AG04450 (cell line): ENCODE results near the genes ZSCAN1 and ZSCAN18.

- CAGE, long polyA plus RNA, result no peak
- RRBS, result 2% methylated on average over 6 of the region's 47 CpGs
Observed at GRCh38 chr19:58003001-58003769, 565 bp upstream of the ZNF606 start.

DNA sequence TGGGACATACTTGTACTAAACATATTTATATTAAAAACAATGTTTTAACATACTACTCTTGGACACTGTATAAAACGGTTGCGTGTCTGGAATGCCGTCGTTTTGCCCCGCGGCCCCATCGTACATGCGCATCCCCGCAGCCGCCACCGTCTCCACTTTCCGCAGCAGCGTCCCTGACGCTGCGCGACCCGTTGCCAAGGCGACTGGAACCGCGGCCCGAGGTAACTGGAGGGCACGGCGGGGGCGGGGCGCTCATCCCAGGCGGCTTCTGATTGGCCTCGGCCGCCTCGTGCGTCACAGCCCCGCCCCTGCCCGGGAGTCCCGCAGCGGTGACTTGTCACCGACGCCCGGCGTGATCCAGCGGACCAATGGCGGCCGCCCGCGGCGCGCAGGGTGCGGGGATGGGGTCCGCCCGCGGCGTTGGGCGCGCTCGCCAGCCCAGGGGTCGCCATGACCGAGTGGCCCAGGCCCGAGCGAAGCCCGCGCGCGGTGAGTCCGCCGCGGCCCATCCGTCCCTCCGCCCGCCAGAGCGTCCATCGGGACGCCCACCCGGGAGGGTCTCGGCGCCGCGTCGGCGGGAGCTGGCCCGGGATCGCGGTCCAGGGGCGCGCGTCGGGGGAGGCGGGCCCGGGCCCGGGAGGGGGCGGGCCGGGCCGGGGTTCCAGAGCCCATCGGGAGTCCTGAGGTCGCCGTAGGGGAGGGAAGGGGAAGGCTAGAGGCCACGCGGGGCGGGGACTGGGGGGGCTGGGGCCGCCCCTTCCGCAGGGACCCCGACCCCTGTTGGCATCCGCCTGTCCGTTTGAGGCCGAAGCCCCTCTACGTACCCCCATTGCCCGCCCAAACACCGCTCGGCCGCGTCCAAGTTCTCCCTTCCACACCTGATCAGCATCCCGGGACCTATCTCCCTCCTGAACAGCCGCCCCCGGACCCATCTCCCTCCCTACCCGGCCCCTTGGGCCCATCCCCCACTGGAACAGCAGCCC, at the start of gene ZSCAN1:
TSS of gene ZSCAN1 (plus strand) at position 353 of the 983 bp plus-strand sequence.
- CAGE, long polyA plus RNA, result no peak
- RRBS, result 5% methylated on average over 16 of the region's 112 CpGs

- CAGE, long polyA plus RNA, result no peak
- RRBS, result no CpG with 5 or more reads among the region's 13 CpGs
Observed at GRCh38 chr19:58060452-58060862, 1.4 kb downstream of the ZNF135 start.

DNA sequence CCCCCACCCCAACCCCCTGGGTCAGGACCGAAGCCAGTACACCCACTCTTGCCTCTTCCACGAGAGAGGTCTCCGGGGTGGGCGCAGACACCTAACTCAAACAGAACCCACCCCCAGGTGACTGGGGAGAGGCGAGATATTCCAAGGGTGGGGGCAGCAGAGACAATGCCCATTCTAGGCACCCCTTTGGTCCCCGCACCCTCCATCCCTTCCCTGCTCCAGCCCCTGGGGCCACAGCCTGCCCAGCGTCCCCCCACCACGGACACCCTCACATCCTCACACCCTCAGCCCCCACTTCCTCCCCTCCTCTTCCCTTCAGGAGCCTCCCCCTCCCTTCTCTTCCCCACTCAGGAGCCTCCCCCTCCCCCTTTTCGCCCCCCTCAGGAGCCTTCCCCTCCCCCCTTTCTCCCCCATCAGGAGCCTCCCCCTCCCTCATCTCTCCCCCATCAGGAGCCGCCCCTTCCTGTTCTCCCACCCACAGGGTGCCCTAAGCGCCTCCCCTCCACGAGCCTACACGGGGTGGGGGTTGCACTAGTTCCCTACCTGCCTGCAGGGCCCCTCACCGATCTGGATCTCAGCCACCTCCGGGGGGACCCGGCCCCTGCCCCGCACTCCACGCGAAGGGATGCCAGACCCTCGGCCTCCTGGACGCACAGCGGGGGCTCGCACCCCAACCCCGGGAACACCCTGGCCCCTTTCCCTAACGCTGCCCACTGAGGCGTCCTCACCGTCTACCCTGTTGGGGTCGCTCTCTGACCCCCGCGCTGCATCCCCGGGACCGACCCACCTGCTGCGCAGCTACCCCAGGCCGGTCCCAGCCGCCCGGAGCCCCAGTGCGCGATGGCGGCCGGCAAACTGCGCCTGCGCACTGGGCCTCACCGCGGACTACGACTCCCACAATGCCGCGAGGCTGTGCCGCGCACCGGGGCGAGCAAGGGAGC, at the start of gene ZSCAN18:
TSS of gene ZSCAN18 (minus strand) at position 845 of the 941 bp plus-strand sequence.
- CAGE, long polyA plus RNA, result start-site peak on the minus strand centred at position 845 of the sequence, 51 bp wide, 526 and 240 reads in 2 replicates
- RRBS, result 5% methylated on average over 26 of the region's 51 CpGs

DNA sequence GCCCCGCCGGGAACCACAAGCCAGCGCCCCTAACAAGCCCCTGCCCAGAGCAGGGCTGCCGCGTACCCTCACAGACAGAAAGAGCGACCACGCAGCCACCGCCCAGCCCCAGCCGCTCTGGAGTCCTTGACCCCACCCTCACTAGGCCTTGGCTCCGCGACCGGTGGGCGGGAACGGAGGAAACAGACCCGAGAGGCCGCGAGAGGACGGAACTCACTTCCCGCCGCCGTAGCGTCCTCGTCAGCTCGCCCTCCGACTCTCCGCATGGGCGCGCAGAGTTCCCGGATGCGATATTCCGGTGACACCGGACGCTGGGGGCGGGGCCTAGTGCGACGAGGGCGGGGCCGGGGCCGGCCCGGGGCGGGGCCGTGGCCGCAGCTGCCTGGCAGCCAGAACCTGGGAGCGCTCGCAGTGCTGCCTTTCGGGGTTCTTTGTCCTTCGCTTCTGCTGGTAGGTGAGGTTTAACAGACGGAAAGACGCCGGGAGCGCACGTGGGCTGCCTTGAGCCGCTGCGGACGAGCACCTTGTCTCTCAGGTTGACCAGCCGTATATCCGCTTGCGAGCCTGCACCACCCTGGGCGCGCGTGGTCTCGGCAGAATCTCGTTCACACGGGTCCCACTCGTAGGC, 20.2 kb upstream of the ZSCAN18 start:
- CAGE, long polyA plus RNA, result no peak
- RRBS, result 4% methylated on average over 18 of the region's 65 CpGs

DNA sequence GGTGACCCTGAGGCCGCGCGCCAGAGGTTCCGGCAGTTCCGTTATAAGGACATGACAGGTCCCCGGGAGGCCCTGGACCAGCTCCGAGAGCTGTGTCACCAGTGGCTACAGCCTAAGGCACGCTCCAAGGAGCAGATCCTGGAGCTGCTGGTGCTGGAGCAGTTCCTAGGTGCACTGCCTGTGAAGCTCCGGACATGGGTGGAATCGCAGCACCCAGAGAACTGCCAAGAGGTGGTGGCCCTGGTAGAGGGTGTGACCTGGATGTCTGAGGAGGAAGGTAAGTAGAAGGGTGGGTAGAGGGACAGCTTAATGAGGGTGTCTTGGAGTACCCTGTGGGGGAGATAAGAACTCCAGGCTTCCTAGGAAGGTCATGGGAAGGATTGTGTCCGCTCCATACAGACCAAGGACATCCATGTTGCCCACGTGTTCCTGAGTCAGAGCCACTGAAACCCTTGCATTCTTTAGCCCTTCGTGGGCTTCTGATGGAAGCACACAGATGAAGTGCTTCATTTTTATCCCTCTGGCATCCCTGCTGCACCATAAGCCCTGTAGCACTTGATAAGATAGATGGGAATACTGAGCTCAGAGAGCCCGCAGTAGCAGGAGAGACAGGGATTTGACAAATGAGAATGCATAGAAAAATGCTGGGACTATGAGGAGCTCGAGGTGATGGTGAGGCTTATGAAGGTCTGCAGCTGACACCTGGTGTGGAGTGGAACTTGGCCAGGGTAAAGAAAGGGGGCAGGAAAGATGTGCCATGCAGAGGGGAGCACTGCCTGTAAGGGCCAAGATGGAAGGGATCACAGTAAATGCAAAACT, 21.6 kb upstream of the ZNF544 start:
- CAGE, long polyA plus RNA, result no peak
- RRBS, result no CpG with 5 or more reads among the region's 15 CpGs

DNA sequence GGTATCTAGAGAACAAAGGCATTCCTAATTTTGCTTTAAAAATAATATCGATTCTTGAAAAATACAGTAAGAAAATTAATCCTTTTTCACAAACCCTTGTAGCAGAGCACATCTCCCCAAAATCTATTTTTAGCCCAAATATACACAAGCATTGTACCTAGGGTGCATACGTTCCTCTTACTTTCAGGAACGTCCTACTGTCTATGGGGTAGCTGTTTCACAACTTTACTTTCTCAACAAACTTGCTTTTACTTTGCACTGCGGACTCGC, 702 bp upstream of the ZNF8 start:
- CAGE, long polyA plus RNA, result no peak
- RRBS, result no CpG with 5 or more reads among the region's 5 CpGs

DNA sequence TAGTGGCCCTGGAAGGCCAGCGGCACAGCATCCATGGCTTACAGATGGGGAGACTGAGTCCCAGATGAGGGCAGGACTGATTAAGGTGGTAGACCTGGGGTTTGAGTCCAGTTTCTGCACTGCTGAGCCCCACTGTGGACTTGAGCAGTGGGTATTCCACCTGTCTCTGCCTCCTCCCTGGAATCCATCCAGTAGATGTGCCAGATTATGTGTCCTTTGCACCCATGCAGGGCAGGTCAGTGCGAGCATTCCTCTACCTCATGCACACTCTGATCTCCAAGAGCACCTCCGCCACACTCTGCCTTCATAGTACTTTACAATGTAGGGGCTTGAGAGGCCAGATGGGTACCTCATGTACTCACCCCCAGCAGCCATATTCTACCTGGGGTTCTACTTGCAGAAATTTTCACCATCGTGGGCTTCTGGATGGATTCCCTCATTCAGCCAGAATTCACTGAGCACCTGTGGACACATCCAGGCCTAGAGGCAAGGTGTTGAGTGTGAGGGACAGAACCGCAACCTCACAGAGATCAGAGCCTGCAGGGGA, 10.1 kb downstream of the ZSCAN22 start:
- CAGE, long polyA plus RNA, result no peak
- RRBS, result no CpG with 5 or more reads among the region's 5 CpGs

- CAGE, long polyA plus RNA, result no peak
- RRBS, result 50% methylated on average over 4 of the region's 18 CpGs
Observed at GRCh38 chr19:58439691-58440012, 301 bp downstream of the ZNF132 start.

GRCh38 chr19:58466176-58466673, 655 bp upstream of the ZNF324 start:
- CAGE, long polyA plus RNA, result no peak
- RRBS, result no CpG with 5 or more reads among the region's 13 CpGs

- CAGE, long polyA plus RNA, result no peak
- RRBS, result no CpG with 5 or more reads among the region's 19 CpGs
Observed at GRCh38 chr19:58472070-58472859, 3.9 kb upstream of the ZNF446 start.

DNA sequence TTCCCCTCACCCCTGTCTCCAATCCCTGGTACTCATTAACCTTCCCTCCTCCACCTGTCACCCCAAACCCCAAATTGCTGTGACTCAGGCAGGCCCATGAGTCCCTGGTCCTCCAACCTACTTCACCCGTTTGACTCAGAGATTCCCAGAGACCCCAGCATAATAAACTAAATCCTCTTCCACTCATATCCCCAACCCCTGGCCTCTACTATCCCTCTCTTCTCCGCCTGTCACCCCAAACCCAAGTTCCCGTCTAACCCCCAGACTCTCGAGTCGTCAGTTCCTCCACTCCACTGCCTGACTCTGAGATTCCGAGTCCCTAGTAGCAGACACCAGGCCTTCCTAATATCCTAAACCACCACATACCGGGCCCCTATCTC, 711 bp downstream of the UBE2M start:
- CAGE, long polyA plus RNA, result no peak
- RRBS, result no CpG with 5 or more reads among the region's 7 CpGs

DNA sequence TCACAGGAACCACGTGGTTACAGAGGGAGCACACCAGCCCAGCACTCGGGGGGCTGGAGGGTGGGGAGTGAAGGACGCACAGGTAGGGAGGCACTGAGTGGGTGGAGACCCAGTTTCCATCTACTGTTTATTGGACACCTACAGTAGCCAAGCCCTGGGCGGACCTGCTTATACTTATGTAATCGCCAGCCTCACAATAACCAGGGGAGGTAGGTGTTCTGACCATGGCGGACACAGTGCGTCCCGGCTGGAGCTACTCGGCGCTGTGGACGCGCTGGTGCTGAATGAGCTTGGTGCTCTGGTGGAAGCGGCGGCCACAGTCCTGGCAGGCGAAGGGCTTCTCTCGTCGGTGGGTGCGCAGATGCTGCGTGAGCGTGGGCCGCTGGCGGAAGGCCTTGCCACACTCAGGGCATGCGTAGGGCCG, 3.4 kb upstream of the UBE2M start:
- CAGE, long polyA plus RNA, result no peak
- RRBS, result no CpG with 5 or more reads among the region's 24 CpGs

GRCh38 chr19:58572419-58572899, 676 bp downstream of the MZF1 start:
- CAGE, long polyA plus RNA, result no peak
- RRBS, result under 1% methylated on average over 4 of the region's 25 CpGs